Skin of body (tissue), 2 donors: ENCODE data around the genes LSM5 and RP9.

- RAMPAGE, long total RNA = no peak
Measured at GRCh38 chr7:30938704-30939271, 25.0 kb upstream of the GHRHR start.

- RAMPAGE, long total RNA = no peak
Measured at GRCh38 chr7:31335442-31335884, 5.1 kb downstream of the NEUROD6 start.

GRCh38 chr7:31882203-31882688 is 188.0 kb downstream of the PDE1C start:
- RAMPAGE, long total RNA = no peak

DNA sequence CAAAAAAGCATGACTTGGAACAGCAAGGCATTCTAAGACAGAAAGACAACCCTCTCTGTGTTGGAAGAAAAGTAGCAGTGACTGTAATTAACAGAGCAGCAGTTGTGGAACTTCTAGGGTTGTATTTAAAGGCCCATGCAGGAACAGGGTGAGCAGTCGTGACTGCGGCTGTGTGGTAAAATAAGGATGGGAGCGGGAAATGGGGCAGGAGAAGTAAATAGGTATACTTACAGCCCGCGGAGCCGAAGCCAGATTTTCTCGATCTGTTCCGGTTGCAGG is 206 bp downstream of the PDE1C start:
- RAMPAGE, long total RNA = no peak

- RAMPAGE, long total RNA = no peak
Measured at GRCh38 chr7:32154778-32155346, 84.7 kb upstream of the PDE1C start.

DNA sequence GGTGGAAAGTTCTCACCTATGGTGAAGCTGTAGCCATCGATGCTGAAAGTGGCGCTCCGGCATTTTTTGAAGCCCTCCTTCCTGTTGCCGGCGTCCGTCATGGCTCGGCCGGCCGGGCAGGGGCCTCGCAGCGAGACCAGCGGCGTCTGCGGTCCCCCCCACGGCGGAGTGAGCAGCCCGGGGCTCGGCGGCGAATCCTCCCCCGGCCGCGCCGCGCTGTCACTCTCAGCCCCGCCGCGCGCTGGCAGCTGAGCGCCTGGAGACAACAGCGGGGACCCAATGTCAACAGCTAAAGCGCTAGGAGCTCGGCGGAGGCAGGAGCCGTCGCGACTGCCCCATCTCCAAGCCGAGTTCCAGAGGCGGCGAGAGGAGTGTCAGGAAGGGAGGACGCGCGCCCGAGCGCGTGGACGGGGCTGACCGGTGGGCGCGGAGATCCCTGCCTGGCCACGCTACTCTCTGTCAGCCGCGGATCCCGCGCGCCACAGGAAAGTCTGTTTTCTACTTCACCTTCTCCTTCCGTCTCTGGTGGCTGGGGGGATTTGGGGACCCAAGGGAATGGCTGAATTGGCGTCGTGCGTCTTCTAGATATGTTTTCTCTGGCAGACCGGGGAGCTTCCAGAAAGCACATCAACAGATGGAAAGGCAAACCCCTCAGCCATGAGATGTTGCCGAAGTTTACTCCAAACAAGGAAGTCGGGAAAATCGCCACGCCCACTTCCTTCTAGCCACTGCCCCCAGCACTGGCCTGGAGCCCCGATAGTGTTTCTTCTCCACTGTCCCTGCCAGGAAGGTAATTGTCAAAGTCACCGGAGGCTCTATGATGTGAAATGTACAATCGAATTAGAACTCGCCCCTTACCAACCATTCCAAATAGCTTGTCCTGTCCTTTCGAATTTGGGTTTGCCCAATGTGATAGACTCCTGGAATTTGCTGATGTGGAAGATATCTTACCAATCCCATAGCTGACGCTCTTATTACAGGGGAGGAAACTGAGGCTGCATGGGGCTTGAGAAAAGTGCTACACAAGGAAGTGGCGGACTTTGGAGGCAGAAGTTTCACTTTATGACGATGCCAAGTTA is 191.2 kb downstream of the LSM5 start:
- RAMPAGE, long total RNA = no peak

DNA sequence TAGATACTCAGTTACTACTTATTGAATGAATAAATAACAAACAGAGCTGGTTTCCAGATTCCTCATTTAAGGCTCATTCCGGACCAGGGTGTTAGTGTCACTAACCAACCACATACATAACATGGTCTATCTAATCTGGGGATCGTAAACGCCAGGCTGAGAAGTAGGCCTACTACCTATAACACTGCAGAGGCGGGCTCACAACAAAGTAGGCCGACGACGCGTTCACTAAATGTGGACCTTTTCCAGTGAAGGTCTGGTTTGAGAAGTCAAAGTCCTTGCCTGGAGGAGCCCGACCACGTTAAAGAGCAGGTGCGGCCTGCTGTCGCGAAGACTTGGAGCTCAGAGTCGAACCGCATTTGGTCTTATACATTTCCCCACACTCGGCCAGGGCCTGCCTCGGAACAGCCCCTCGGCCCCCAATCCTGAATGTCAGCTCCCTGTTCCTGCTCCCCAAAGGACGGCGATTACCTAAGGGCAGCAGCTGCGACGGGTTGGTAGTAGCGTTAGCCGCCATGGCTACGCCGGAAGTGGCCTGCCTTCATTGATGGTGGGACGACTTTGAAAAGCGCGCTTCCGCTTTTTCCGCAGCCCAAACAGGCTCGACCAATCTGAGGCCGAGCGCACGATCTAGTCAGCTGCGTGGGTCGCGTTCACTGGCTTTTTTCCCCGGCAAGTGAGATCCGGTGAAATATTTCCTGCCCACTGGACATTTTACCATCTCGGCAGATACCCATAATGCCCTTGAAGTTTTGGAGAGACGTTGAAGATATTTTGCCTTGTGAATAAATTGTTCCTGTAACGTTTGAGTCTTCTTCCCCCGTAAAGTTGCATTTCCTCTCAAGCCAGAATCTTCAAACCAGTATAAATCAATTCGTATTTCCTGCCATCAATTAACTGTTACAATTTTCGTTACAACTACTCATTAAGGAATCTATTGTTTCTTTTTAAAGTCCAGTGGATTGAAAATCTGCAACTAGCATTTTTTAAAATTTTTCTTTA is at the start of gene LSM5:
TSS of gene LSM5 (minus strand) at position 532 of the 1,002 bp plus-strand sequence.
- RAMPAGE, long total RNA = start-site peak on the minus strand centred at position 540 of the sequence, 28 bp wide, 1,306 and 80 reads in 2 replicates

DNA sequence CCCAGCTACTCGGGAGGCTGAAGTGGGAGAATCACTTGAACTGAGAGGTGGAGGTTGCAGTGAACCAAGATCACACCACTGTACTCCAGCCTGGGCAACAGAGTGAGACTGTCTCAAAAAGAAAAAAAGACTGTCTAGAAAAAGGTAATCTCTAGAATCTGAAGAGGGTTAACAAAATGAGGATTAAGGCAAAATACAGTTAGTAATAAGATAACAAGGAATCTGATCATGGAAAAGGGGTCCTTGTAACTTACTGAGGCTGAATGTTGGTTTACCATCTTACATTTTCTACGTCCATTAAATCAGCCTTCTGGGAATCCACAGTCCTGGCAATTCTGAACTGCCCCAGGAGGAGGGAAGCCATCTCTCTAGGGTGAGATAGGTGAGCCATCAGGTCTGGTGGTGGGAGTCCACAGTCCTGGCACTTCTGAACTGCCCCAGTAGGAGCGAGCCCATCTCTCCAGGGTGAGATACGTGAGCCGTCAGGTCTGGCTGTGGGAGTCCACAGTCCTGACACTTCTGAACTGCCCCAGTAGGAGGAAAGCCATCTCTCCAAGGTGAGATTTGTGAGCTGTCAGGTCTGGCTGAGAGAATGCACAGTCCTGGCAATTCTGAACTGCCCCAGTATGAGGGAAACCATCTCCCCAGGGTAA is 14.6 kb downstream of the AVL9 start:
- RAMPAGE, long total RNA = no peak

DNA sequence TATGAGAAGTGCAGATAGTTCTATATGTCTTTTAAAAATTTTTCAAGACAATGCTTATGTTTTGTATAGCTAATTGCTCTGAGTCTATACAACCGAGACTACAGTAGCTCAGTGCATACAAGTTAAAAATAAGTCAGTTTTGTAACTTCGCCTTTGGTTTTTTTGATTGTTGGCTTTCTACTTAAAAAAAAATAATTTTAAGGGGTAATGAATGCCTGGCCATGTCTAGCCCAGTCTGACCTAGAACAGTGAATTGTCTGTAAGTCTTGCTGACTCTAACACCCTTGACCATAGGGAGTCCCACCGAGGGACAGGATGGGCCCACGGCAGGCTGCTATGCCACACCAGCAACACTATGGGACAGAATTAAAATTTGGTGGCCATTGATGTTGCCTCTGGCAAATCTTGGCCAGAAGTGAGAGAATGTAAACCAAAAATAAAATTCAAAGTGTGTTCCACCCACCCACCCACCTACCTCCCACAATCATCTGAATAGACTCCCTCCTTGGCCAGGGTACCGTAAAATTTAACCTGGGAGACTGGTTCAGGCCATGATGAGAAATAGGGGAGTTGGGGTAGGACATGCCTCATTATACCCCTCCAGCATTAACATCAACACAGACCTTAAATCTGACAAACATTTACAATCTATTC is 32.2 kb downstream of the AVL9 start:
- RAMPAGE, long total RNA = no peak

GRCh38 chr7:32727725-32728373 is 163.7 kb downstream of the KBTBD2 start:
- RAMPAGE, long total RNA = no peak

DNA sequence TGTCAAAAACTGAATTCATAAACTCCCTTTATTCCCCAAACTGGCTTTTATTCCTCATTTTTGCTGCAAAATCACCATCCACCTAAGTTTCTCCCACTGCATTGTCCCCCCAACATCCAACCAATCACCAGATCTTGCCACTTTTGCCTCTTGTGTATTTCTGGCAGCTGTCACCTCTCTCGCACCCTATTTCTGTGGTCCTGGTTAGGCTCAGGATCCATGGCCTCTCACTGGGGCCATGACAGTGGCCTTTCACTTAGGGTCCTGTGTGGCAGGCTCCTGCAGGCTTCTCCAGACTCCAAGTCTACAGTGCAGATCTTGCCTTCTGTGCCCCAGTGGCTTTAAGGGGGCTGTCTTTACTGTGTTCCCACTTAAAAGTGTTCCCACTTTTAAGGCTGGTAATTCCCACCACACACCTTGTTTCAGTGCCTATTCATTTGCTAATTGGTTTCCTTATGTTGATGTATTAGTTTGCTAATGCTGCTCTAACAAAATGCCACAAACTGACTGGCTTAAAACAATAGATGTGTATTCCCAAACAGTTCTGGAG is 27.7 kb downstream of the KBTBD2 start:
- RAMPAGE, long total RNA = no peak

- RAMPAGE, long total RNA = no peak
Measured at GRCh38 chr7:32891976-32892461, 459 bp upstream of the KBTBD2 start.

DNA sequence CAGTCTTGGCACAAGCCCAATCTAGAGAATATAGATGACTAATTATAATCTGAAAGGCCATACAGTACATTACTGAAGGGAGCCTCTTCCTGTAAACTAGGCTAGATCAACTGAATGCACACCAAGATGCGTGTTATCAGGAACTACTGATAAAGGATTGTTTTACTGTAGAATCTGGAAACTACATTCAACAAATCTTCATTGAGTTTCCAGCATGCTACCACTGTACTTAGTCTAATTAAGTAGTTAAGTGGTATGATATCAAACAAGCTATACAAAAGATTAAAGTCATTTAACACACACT is 1.3 kb upstream of the KBTBD2 start:
- RAMPAGE, long total RNA = no peak

- RAMPAGE, long total RNA = no peak
Measured at GRCh38 chr7:32997957-32998975, 41.0 kb downstream of the FKBP9 start.

GRCh38 chr7:33097088-33097733 is 12.0 kb downstream of the RP9 start:
- RAMPAGE, long total RNA = no peak

DNA sequence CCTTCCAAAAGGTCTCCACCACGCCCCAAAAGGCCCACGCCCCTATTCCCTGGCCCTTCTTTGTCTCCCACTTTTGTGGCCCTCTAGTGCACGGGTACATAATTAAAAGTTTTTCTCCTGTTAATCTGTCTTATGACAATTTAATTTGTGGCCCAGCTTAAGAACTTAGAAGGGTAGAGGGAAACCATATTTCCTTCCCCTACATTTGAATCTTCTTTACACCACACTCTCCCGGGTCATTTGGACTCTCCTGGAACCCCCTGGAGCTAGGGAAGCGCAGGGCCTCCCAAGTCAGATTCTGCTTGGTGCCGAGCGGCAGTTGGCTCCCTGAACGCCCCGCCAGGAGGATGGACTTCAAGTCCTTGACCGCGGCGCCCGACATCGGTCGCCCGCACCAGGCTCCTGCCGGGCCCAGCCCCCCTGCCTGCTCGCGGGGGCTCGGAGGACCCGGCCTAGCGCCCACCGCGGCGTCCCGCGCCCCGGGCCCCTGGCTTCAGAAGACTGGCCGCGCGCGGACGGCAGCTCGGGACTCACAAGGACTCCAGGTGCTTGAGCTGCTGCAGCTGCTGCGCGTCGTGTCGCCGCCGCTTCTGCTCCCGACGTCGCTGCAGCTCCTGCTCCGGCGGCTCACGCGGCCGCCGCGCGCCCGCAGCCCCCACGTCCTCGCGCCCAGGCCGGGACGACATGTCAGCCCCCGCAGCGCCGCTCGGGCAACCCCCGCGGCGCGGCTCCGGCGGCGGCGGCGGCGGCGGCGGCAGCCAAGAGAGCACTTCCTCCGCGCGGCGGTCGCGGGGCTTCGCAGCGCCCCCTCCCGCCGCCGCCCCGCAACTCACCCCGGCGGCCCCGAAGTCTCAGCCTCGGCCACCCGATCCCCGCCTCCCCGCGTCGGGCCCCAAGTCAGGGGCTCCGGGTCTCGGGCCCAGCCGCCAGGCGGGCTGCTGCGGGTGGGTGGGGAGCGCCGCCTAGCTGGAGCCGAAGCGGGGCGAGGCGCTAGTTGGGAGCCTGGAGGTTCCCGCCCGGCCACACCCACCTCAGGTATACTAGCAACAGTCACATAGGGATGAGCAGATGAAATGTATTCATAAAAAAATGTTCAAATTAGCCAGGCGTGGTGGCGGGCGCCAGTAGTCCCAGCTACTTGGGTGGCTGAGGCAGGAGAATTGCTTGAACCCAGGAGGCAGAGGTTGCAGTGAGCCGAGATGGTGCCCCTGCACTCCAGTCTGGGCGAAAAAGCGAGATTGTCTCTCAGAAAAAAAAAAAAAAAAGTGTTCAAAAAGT is at the start of gene RP9:
TSS of gene RP9 (minus strand) at position 718 of the 1,278 bp plus-strand sequence.
- RAMPAGE, long total RNA = no peak

- RAMPAGE, long total RNA = no peak
Measured at GRCh38 chr7:33554672-33555185, 350.6 kb upstream of the BMPER start.

DNA sequence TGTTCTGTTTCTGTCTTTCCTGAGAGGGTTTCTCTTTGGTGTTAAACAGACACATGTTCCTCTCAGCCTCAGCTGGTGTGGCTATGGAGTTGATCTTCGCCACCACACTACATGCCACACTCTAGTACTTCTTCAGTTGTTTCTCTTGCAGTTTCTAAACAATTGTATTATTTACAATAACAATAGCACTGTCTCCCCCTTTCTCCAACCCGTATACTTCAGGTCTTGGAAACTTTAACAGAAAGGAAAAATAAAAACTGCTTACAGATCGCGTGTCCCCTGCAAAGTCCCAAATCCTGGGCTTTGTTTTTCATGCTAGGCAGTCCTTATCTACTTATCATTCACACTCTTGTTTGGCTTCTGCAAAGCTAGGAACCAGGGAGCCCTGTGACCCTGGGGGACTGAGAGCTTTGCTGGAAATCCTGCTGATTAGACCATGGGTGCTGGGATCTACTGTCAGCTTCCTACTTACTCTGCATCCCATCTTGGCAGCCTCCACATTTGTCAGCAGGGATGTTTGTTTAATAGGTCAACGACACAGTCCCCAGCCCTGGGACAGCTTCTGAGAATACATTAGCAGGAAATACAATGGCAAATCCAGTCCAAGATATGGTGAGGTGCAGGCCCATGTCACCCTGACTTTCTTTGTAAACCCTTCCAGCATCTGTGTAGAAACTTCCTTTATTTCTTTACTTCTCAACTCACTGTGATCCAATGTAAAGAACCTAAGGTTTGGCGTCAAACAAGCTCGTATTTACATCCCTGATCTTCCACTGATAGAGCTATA is 193.8 kb upstream of the BMPER start:
- RAMPAGE, long total RNA = no peak

- RAMPAGE, long total RNA = no peak
Measured at GRCh38 chr7:35339641-35339840, 85.6 kb upstream of the TBX20 start.

GRCh38 chr7:35536090-35536952 is 158.6 kb downstream of the HERPUD2 start:
- RAMPAGE, long total RNA = no peak